Epithelial cell of esophagus (primary cell): ENCODE measurements around a stretch of chr1.

DNA sequence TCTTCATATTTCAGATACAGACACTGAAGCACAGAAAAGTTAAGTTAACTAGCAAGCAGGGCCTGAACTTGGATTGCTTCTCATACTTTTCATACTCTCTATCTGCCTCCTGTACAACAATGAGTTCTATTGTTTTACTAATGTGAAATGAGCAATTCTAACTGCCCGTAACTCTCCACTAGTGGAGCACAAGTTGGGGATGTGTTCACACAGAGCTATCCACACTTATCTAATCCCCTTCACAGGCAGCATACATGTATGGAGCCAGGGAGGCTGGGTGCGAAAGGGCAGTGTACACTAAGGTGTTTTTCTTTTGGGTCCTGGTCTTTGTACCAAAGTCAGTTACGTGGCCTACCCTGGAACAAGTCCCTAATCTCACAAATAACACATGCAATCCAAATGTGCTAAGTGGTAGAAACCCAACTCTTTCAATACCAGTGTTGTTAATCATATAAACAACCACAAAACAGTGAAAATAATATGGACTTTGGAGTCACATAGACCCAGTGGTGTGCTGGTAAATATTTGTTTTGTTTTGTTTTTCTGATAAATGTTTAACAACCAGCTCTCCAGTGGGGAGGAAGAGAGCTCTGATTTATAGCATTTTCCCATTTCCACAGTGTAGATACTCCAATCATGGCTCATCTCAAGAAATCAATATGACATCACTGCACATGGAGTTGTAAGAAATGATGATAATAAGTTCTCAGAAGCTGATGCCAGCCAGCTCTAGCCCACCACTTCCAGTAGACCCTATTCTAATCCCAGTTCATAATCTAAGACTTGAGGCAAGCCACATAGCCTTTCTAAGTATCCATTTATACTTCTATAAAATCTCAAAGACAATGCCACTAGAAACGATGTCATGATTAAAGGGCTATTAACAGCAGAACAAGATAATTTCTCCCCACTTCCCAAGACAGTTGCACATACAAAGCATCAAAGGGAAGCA, 320.0 kb upstream of the DUSP10 start:
- RRBS, result no CpG with 5 or more reads among the region's 4 CpGs

DNA sequence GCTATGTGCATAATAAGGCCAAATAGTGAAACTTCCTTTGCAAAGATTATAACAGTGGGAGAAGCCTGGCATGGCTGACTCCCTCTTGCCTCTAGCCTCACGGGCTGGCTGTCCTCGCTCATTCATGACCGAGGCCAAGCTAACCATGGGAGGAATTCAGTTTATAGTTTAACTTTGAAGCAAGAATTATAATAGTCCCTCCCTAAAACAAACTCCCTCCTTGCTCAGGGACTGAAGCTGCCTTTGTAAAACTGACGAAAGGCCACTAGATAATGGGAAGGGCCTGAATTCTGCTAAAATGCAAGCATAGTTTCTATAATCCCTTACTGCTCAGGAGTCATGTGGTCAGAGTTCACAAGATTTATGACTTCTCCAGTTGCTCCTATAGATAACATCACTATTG, 26.7 kb downstream of the HHIPL2 start:
- RRBS, result no CpG with 5 or more reads among the region's 4 CpGs

DNA sequence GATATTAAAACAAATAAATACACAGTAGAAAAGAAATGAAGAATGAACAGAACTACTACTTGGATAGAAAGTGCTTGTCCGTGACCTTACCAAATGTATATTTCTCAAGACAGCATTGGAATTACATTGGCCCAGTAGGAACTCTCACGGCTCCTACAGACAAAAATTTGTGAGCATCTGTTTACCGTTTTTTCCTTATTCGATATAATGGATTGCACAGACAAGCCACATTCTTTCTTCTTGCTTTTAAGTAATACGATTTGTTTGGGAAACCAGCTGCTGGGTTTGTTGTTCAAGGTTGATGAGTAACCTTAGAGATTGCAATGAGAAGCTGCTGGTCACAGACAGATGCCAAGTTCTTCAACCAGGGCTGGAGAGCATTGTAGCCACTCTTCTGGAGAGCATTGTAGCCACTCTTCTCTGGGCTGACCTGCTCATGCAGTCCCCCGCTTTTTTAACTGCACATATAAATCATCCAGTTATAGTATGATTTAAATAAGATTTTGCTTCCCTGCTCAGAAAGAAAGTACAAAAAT, 1.4 kb upstream of the MIA3 start:
- RRBS, result no CpG with 5 or more reads among the region's 6 CpGs

- RRBS, result no CpG with 5 or more reads among the region's 4 CpGs
Observed at GRCh38 chr1:222627925-222628774, 10.3 kb downstream of the MIA3 start.

GRCh38 chr1:222713028-222713951, 926 bp downstream of the BROX start:
- RRBS, result no CpG with 5 or more reads among the region's 39 CpGs

DNA sequence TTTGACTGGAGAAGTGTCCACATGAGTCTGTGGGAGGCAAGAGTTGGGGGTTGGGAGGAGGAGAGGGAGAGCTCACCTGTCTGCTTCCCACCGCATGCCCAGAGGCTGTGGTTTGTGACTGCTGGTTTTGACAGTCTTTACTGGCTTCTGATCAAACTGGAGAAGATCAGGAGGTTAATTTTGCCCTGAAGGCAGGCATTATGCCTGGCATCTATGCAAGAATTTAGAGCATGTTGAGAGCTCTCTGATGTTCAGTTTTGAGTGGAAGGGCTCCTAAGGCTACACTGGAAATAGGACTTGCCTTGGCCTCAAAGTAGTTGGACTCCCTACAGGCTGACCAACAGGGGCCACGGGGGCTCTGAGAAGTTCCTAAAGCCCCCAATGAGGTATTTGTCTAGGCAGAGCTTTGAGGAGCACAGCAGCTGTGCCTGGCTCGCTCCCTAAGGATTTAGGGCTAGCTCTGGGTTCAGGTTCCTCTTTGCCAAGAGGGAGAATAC, 101.5 kb downstream of the TLR5 start:
- RRBS, result no CpG with 5 or more reads among the region's 3 CpGs

- RRBS, result no CpG with 5 or more reads among the region's 9 CpGs
Observed at GRCh38 chr1:223102918-223103787, 39.9 kb downstream of the TLR5 start.

DNA sequence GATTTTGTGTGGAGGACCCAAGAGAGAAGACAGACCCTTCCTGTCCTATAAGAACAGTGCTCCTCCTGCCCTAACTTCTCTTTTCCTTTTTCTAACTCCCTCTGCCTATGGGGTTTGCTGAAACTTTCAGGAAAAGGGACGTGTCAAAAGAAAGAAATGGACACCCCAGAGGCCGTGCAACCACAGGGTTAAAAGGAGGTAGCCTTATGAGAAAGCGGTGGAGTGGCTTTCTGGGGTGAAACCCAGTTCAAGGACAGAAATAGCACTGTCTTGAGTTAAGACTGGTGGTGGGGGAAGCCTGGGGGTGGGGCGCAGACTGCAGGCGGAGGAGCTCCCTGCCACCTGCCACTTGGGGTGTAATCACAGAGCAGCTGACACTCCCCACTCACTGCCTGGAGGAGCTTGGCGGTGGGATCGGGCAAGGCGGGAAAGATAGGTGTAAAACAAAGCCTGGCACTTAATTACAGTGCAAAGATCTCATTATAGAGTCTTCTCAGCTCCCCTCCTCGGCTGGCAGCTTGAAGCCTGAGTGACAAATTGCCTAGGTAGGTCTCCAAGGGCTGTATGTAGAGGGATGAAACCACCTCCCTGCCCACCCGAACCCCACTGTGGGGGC, 759 bp upstream of the TLR5 start:
- RRBS, result no CpG with 5 or more reads among the region's 10 CpGs

DNA sequence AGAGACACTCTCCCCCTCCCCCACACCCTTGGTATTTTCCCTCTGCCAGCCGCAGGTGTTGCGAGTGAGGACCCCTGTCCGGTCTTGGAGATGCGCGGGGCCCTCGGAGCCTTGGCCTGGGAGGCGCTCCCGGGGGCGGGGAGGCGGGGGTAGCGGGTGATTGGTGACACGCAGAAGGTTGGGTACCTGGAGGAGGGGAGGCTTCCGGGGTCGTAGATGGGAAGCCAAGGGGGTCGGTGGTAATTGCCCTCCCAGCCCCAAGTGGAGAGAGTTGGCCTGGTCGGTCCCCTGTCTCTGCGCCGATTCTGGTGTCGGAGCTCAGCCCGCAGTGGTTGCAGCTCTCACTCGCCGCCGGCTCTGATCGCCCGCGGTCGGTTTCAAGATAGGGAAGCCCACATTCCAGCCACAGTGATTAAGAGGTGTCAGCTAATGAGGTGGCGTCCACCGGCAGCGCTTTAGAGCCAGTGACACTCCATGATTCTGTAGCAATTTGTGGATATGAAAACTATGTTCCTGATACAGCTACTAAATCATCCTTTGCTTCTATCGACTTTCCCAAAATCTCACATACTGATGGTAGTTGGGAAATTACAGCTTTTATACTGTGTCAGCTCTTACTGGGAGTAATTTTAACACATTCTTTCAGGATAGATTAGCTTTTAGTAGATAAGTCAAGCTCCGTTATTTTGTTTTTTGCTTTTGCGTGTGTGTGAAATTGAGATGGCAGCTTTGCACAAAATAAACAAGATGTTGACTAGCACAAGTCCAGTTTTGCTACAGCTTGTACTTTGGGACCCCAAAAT, 1.1 kb upstream of the SUSD4 start:
- RRBS, result 5% methylated on average over 17 of the region's 33 CpGs

GRCh38 chr1:223627885-223628573, 37.5 kb downstream of the CAPN8 start:
- RRBS, result no CpG with 5 or more reads among the region's 14 CpGs

DNA sequence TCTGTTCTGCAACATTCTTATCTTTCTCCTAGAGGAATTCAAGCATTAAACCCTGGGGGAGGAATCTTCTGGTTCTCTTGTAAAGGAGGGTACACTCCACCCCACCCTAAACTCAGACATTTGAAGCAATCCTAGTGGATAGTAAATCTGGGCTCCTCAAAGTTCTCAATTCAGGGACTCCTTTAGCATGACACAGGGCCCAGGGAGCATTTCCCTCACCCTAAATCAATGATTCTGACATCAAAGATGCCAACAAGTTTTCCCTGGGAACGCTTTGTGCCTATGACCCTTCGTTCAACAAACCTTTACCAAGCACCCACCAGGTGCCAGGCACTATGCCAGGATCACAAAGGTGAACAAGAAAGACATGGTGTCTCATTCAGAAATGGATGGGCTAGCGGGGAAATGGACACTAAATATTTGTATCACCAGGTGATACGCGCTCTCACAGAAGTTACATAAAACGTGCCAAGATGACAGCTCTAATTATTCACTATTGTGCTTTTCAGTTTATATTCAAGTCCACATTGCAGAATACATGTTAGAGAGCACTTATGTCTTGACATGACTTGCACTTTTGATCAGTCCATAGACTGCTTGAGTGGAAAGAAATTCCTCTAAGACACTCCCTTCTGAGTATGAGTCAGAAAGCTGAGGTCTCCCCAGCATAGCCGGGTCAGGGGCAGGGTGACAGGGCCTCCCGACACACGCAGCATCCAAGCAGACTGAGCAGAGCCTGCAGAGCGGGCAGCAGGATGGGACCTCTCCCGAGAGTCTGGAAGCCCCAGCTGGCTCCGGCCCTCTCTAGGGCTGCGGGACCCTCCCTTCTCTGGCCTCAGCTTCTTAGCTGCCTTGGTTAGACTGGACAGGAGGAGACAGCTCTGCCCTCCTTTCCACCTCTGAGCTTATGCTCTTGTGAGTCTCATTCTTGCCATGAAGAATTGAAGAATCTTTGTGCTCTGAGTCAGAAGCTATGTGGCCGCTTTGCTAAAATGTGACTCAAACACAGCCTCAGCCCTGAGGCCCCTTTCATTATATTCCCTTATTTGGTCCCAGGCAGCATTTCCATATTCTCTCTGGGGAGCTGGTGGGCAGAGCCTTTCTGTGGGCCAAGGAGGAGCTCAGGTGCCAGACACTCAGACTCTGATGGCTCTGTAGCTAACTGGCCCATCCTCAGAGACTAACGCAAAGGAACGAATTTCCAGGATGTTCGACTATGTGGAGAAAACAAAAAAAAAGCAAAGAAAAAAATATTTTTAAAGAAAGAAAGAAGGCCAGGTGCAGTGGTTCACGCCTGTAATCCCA, 11.4 kb upstream of the CAPN2 start:
- RRBS, result no CpG with 5 or more reads among the region's 18 CpGs

GRCh38 chr1:223720619-223721579, 8.6 kb downstream of the CAPN2 start:
- RRBS, result no CpG with 5 or more reads among the region's 6 CpGs

DNA sequence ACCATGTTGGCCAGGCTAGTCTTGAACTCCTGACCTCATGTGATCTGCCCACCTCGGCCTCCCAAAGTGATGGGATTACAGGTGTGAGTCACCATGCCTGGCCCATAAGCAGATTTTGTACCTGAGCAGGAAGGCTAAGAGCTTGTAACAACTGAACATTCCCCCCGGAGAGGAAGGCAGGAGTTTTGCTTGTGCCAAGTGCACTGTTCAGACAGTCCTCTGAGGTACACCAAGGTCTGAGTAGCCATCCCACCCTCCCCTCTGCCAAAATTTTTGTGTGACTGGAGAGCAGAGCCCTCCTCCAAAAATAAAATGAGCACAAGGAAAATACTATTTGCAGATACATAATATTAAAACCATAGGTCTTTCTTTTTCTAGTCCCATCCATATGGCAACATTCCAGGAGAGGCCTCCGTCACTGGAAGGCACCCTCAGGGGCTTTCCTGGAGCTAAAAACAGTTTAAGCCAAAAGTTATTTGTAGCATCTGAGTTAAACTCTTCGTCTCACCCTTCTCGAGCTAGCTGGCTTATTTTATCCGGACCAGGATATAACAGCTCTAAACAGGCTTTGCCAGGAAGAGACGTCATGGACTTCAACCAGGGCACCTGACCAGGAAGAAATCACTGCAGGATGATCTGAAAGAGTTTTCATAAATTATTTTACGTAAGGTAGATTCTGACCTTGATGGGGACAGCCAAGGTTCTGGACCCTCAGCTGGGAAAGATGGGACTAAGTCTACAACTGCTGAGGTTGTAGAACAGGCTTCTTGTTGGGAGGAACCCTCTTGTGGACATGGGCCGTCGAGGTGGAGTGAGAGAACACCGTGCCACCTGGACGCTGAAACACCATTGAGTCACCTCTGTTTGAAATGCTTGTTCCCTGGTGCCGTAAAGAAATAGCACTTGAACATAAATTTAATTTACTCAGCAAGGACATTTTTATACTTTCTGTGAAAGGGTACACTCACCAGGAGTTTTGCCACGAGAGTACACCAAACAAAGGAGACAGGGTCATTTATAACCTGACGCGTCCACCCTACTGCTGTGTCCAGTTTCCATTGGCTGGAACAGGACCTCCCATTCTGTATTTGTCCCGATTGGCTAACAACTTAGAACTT, 27.4 kb downstream of the CAPN2 start:
- RRBS, result no CpG with 5 or more reads among the region's 17 CpGs

DNA sequence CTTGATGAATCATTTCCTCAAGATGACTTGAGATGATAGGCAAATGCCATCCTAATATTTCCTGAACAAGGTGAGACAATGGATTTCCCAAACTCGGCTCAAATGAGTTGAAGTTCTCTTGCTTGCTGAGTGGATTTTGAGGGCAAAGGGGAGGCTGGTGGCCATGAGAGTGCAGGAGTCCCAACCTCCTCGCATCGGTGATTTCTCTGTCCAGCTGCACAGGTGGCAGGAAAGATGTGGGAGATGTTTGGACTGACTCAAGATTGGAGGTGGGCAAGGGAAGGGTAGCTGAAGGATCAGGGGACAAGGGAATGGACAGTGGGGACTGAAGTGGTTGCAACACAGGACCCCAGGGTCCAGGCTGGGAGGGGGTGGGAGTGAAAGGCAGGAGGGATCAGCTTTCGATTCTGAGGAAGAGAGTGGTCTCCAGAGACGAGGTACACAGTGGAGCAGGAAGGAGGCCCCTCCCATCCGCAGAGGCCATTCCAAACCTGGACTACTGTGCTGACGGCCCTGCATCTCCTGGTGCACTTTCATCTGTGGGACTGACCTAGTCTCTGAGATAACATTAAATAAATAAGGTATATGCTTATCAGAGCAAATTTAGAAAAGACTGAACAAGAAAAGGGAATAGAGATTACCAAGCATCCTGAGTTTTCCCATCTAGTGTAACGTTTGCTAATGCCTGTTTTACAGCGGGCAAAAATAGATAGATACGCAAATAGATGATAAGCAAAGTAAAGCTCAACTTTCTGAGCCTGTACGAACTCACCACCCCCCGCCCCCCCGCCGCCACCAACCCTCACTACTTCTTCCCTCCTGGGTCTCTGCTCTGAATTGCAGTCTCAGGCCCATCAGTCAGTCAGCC, 64.1 kb downstream of the CAPN2 start:
- RRBS, result no CpG with 5 or more reads among the region's 14 CpGs

DNA sequence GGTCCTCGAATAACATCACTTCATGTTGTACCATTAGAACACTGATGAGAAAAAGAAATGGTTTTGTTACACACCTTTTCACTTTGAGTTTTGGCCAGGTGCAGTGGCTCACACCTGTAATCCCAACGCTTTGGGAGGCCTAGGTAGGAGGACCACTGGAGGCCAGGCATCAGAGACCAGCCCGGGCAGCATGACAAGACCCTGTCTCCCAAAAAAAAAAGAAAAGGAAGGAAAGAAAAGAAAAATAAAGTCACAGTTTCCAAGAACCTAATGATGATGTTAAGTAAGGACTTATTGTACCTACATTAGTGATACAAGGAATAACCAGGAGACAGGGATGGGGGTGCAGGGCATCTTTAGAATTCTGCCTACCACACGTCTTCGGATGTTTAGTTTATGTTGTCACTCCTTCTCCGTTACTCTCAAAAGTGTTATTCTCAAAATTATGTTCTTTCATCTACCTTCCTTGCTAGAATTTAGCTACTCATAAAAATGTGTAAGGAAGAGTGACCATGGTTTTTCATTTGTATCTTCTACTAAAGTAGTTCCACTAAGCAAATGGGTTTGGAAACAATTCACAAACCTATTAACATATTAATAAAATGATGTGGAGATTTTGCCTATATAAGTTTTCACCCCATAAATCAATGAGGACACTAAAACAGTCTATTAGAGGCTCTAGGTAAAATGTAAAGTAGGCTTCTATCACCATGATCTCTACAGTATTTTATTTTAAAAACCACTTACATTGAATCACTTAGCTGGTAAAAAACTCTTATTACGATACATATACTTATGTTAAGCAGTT, 66.4 kb downstream of the TP53BP2 start:
- RRBS, result no CpG with 5 or more reads among the region's 7 CpGs

DNA sequence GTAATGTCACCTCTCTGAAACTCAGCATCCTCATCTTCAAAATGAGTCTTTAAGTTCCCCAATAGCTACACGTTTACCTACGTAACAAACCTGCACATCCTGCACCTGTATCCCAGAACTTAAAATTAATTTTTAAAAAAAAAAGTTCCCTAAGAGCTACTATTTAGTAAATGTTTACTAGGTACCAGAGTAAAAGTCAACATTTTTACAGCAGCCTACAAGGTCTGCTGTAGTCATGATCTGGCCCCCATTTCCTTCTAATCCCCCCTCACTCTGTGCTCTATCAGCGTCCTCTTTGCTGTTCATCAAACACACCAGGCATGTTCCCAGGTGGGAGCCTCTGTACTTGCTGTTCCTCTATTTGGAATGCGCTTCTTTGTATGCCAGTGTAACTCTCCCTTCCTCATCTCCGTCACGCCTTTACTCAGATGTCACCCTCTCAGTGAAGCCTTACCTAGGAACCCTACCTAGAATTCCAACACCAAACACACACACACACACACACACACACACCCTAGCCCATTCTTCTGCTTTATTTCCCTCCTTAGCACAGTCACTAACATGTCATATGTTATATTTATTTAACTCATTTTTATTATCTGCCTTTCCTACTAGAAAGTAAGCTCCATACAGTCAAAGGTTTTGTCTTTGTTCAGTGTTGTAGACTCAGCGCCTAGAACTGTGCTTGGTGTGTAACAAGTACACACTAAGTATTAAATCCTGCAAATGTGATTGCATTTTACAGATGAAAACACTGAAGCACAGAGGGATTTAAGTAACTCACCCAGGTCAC, 21.0 kb downstream of the TP53BP2 start:
- RRBS, result no CpG with 5 or more reads among the region's 7 CpGs

- RRBS, result no CpG with 5 or more reads among the region's 2 CpGs
Observed at GRCh38 chr1:223831743-223832224, 14.0 kb downstream of the TP53BP2 start.

DNA sequence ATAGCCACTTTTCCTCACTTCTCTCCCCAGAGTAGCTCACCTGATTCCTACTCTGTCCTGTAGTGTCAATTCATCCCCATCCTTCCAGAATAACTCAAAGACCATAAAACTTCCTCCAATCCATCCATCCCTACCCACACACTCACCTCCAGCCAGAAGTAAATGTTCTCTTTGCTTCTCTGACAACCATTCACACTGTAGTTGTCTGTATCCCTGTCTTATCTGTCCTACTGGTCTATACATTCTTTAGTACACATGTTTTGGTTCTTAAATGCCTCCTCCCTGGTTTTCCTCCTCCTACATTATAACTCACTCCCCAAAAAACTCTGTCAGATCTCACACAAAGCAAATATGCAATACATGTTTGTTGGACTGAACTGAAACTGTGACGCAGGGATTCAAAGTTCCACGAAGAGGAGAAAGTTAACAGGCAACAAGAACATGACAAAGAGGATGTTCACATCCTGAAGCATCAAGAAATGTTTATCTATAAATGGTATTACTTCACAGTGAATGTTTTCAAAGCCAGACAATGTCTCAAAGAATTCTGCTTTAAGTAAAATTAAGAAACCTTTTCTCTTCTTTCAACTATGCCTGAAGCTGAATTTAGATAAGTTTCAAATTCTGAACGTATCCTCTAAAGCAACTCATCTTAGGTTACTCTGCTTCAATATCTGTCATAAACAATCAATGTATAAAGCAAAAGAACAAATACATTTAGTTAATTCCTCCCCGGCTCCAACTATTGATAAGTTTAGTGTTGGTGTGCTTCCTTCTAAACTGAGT, 10.9 kb downstream of the TP53BP2 start:
- RRBS, result no CpG with 5 or more reads among the region's 4 CpGs

GRCh38 chr1:223835690-223836309, 9.9 kb downstream of the TP53BP2 start:
- RRBS, result no CpG with 5 or more reads among the region's 6 CpGs